Upper lobe of left lung (tissue), 5 donors: ENCODE measurements around the genes PSMD14, GCA and GRB14.

- PRO-cap, 2 experiments: no peak in any of the 2 experiments
- RAMPAGE, long total RNA, 4 experiments: no peak in any of the 4 experiments
Measured at GRCh38 chr2:159210016-159210274, 76.6 kb downstream of the WDSUB1 start.

GRCh38 chr2:159308558-159308914 is 22.0 kb upstream of the WDSUB1 start:
- PRO-cap, 2 experiments: no peak in any of the 2 experiments
- RAMPAGE, long total RNA, 4 experiments: no peak in any of the 4 experiments

- PRO-cap, 2 experiments: no peak in any of the 2 experiments
- RAMPAGE, long total RNA, 4 experiments: no peak in any of the 4 experiments
Measured at GRCh38 chr2:159474696-159475577, 141.4 kb downstream of the BAZ2B start.

DNA sequence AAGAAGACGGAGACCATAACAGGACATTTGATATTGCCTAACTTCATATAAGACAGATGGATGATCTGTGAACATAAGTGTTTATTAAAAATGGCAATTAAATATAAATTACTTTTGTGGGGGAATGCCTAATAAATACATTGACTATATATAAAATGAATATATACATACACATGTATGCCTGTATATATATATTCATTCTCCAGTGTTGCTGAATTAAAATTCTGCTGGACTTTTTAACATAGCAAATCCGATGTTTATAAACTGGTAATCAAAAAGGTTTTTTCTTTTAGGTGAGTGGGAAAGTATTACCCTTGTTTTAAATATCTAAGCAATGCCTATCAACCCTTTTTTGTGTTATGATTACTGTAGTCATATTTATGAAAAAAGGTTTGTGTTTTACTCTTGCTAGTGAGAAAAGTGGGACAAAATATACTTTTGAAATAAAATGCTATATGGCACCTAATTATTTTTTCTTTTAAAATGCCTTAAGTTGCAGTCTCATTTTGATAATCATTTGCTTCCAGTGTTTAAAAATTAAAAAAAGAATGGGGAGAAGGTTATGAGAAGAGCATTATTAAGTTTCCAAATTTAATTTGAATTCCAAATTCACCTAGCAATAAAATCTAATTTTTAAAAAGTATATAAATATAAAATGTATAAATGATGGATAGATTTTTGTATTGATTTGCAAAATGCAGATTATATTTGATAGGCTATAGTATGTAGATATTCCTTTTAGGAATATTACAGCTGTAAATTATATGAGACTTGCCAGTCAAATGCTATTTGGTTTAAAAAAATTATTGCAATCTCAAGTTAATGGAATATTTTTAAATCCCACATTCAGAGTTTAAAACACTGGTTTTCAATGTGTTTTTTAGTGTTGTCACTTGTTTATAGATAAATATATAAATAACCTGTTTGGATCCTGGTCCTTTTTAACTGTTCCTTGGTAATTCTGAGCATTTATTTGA is 30.4 kb downstream of the CD302 start:
- PRO-cap, 2 experiments: no peak in any of the 2 experiments
- RAMPAGE, long total RNA, 4 experiments: no peak in any of the 4 experiments

- PRO-cap, 2 experiments: no peak in any of the 2 experiments
- RAMPAGE, long total RNA, 4 experiments: start-site peak on the minus strand in 1 of 4 experiments, at chr2:160042036-160042192 at its widest, 13 reads per replicate
Measured at GRCh38 chr2:160041930-160042286, 20.5 kb downstream of the PLA2R1 start.

- PRO-cap, 2 experiments: no peak in any of the 2 experiments
- RAMPAGE, long total RNA, 4 experiments: no peak in any of the 4 experiments
Measured at GRCh38 chr2:160205382-160206222, 5.5 kb upstream of the ITGB6 start.

DNA sequence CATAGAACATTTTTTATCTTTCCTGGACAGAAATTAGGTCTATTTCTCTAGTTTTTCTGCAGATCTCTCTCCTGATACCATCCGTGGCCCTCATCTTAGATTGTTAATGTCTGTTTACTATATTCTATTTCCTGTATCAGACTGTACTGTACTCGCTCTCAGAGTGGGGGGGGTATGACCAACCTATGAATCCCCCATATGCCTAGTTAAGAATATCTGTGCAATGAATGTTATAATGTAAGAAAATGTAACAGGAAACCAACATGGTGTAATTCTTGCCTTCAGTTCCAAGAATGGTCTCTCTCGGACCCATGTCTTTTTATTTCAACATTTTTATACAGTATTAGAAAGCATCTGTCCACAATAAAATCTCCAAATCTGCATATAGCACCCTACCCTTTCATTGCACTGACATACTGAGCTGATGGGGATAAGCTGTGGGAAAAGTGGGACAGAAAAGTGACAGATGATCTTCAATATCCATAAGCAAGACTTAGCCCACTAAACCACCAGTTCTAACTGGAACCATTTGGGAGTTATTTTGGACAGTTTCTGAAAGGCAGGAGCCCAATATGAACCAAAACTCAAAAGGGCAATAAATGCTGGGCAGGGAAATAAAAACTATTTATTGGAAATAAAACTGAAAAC is 22.9 kb downstream of the RBMS1 start:
- PRO-cap, 2 experiments: no peak in any of the 2 experiments
- RAMPAGE, long total RNA, 4 experiments: no peak in any of the 4 experiments

DNA sequence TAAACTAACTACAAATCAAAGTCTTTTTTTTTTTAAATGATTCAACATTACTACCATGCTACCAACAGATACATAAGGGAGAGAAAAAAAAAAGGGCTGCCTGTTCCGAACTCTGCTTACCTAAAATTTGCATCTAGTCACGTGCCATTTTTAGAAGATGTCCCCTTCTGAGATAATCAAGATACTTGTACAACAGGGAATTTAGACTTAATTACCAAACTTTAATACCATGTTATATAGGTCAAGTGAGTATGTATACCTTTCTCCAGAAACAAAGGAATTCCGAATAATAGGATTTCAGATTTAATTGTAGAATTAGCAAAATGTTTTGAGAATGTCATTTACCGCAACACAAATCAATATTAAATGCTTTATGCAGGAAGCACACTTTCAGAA is 2.6 kb downstream of the RBMS1 start:
- PRO-cap, 2 experiments: no peak in any of the 2 experiments
- RAMPAGE, long total RNA, 4 experiments: no peak in any of the 4 experiments

- PRO-cap, 2 experiments: no peak in any of the 2 experiments
- RAMPAGE, long total RNA, 4 experiments: no peak in any of the 4 experiments
Measured at GRCh38 chr2:160494193-160494682, 631 bp upstream of the RBMS1 start.

GRCh38 chr2:161140975-161141332 is 19.3 kb upstream of the TANK start:
- PRO-cap, 2 experiments: no peak in any of the 2 experiments
- RAMPAGE, long total RNA, 4 experiments: no peak in any of the 4 experiments

DNA sequence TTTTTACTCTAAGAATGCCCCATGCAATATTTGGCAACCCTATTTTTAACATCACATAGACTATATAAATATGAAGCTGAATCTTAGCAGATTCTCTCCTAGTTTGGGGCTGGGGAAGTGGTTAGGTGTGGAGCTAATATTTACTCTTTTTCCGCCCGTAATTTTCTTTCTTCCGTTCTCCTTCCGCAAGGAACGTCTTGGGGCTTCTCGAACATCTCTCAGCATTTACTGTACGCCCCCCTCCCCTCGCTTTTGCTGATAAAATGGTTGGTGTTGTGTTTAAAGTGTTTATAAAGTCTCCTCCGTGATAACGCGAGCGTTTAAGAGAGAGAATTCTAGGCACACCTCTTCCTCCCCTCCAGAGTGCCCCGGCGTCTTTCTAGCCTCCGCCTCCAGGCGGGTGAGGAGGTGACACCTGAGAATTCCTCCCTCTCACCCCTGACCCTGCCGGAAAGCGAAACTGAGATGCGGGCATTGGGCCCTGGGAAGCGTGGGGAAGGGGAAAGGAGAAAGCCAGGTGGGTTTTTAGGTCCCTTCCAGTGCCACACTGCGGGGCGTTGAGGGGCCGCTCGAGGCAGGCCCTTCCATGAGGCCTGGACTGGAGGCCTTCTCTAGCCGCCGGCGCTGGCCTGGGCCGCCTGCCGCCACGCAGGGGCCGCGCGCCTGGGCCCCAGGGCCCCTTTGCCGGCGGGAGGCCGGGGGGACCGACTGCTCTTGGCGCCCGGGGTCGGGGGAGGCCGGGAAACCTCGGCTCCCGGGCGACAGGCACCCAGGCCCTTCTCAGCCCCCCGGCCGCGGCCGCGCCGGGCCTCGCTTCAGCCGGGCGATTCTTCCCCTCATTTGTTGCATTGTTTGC is 63.6 kb upstream of the PSMD14 start:
- PRO-cap, 2 experiments: peak in 1 of 2 experiments; most common plus-strand start position 373 of the sequence (in 1); most common minus-strand start position 254 of the sequence (in 1)
- RAMPAGE, long total RNA, 4 experiments: start-site peak on the plus strand in 3 of 4 experiments, centred at positions 398 to 437 of the sequence, 7 to 25 reads per replicate

- PRO-cap, 2 experiments: peak in 2 of 2 experiments; most common plus-strand start chr2:161308425 (in 1); most common minus-strand start chr2:161308331 (in 1)
- RAMPAGE, long total RNA, 4 experiments: start-site peak on the plus strand in 4 of 4 experiments, at chr2:161308429-161308497 at its widest, 86 to 693 reads per replicate
Measured at GRCh38 chr2:161307949-161309064, at the start of gene PSMD14. PSMD14 (plus strand) TSS chr2:161308425.

GRCh38 chr2:162014670-162015076 is 59.3 kb downstream of the DPP4 start:
- PRO-cap, 2 experiments: no peak in any of the 2 experiments
- RAMPAGE, long total RNA, 4 experiments: no peak in any of the 4 experiments

GRCh38 chr2:162317642-162318371 is 677 bp downstream of the IFIH1 start:
- PRO-cap, 2 experiments: peak in 1 of 2 experiments; most common plus-strand start chr2:162318024 (in 1)
- RAMPAGE, long total RNA, 4 experiments: start-site peak on the minus strand in 1 of 4 experiments, at chr2:162317895-162318291 at its widest, 11 reads per replicate

DNA sequence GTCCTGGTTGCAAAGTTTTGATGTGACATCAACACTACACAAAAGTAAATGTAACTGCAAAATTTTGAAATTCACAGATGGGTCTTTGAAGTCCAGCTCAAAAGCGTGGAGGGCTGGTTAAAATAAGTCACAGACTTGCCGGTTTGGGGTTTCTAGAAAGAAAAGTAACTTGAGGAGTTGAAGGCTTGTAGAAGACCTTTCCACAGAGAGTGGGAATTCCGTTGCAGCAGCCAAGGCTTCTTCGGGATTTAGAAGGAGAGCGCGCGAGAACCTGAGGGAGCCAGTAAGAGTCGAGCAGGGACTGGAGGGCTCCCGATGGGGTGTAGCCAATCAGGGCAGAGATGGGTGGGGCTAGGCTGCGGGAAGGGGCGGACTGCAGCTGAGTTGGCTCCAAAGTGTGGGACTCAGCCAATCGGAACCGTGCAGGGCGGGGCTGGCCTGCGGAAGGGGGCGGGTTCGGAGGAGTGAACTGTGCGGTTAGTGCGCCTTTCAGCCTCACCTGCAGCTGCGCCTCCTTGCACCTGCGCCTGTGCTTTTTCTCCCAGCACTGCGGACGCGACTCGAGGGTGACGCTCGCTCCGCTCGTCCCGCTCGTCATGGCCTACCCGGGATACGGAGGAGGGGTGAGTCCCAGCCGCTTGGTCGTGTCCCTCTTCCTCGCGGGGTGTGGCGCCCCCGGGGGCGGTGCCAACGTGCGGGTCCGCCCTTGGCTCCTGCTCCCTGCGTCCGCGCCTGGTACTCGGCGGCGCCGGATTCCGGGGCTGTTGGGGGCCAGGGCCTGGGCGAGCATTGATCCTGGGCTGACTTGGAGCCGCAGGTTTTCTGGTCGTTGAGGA is at the start of gene GCA:
Gene GCA, plus strand, starts transcription at position 480 of the 836 bp plus-strand sequence.
- PRO-cap, 2 experiments: peak in 2 of 2 experiments; most common plus-strand start position 498 of the sequence (in 1); most common minus-strand start position 250 of the sequence (in 1)
- RAMPAGE, long total RNA, 4 experiments: start-site peak on the plus strand in 4 of 4 experiments, centred at positions 497 to 732 of the sequence, 20 to 1,345 reads per replicate

DNA sequence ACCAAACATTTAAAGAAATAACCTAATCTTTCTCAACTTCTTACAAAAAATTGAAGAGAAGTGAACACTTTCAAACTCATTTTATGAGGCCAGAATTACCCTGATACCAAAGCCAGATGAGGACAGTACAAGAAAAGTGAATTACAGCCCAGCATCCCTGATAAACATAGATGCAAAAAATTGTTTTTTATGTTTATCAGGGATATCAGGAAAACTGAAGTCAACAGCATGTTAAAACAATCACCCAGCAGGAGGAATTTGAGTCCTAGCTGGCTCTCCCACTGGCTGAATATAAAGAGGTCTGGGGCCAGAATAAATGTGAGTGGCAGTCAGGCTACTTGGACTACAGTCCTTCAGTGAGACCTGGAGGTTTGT is 105.4 kb upstream of the KCNH7 start:
- PRO-cap, 2 experiments: no peak in any of the 2 experiments
- RAMPAGE, long total RNA, 4 experiments: no peak in any of the 4 experiments

DNA sequence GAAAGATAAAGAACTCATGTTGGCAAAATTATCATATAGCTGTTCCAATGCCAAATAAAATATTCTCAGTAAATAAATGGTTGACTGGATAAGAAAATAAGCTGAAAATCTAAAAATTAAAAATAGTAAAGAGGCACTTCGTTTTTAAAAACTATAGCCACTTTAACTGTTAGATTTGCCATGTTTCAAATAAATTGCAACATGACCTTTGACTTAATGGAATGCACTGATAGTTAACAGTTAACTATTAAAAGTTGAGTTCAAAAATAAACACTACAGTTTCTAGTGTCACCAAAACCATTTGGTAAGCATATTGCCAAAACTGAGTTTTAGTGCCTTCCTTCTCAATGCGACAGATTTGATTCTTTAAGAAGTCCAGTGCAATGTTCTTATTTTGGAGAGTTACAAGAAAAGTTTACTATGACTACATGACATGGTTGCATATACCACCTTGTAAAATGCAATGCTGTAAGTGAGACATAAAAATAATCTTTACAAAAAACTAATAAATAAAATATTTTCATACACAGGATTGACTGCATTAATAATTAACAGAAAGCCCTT is 54.0 kb downstream of the GRB14 start:
- PRO-cap, 2 experiments: no peak in any of the 2 experiments
- RAMPAGE, long total RNA, 4 experiments: no peak in any of the 4 experiments

DNA sequence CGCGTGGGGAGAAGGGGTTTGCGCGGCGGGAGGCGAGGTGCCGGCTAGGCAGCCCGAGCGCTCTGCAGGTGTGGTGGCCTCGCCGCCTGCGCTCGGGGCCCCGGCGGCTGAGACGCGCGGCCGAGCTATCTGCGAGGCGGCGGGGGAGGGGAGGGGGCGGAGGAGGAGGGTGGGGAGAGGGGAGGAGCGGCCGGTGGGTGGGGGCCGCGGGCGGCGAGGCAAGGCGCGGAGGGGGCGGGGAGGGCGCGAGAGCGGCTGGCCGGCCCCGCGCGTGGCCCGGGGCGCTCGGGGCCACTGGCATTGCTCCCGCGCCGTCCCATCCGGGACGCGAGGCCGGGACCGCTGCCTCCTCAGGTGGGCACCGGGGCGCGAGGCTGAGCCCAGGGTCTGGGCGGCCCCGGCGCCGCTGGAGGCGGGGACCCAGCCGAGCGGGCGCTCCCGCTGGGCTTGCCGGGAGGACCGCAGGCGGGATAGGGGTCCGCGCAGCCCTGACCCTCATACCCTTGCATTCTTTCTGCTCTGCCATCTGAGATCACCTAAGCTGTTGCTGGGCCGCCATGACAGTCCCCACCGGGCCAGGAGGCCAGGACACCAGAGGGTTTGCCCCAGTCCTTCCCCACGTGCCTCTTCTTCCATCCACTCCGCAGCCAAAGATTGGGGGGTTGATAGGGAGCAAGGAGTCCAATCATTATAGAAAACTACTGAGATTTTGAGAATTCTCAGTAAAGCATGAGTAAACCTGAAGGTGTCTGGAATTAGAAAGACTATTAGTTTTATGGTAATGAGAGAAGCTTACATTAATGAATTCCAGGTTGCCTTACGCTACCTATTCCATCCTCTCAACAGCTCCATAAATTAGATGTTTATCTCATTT is at the start of gene GRB14:
Gene GRB14, minus strand, starts transcription at position 133 of the 874 bp plus-strand sequence.
- PRO-cap, 2 experiments: no peak in any of the 2 experiments
- RAMPAGE, long total RNA, 4 experiments: no peak in any of the 4 experiments

GRCh38 chr2:164700528-164700989 is 79.3 kb upstream of the GRB14 start:
- PRO-cap, 2 experiments: no peak in any of the 2 experiments
- RAMPAGE, long total RNA, 4 experiments: start-site peak on the minus strand in 1 of 4 experiments, at chr2:164700610-164700754 at its widest, 19 to 21 reads per replicate

- PRO-cap, 2 experiments: no peak in any of the 2 experiments
- RAMPAGE, long total RNA, 4 experiments: no peak in any of the 4 experiments
Measured at GRCh38 chr2:164823423-164824105, 18.1 kb downstream of the COBLL1 start.